ENCODE data around the genes GARIN6 and ACTR6.

- PRO-cap, result no peak
- RAMPAGE, long total RNA, 2 experiments, result no peak in any of the 2 experiments
These were observed 17.9 kb downstream of the NTN4 start for GRCh38 chr12:95772574-95773173.

DNA sequence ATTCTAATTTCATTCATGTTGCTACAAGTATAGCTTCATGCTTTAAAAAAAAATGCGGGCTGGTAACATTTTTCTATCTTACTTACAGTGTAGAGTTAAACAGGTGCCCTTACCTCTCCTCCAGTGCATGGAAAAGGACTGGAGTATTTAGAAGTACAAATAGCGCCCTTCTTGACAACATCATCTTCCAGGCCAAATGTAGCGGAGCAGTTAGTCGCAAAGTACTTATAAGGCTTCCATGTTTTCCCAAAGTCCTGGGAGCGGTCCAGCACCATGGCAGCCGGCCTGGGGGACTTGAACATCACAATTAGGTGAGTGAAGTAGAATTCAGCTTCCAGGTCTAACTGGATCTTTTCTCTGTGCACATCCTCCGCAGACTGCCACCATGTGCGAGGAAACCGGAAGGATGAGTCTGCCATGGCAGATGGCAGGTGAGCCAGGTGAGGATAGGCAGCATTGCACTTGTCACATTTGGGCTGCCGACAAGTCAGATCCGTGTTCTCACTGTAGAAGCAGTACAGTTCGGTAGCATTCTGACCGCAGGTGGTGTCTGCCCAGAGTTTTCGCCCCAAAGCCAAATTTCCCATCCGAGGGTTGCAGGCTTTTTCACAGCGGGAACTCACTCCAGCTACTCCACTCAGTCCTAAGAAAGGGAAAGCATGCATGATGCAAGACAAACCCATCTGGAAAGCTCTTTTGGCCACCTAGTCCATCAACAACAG lies 3.6 kb downstream of the NTN4 start:
- PRO-cap, result no peak
- RAMPAGE, long total RNA, 2 experiments, result no peak in any of the 2 experiments

GRCh38 chr12:95789969-95790488 lies 535 bp downstream of the NTN4 start:
- PRO-cap, result bidirectional peak, plus-strand start at chr12:95790308, minus-strand start at chr12:95790192
- RAMPAGE, long total RNA, 2 experiments, result no peak in any of the 2 experiments

- PRO-cap, result bidirectional peak, plus-strand start at chr12:96234373, minus-strand start at chr12:96234205
- RAMPAGE, long total RNA, 2 experiments, result no peak in any of the 2 experiments
These were observed 40.0 kb downstream of the ELK3 start for GRCh38 chr12:96233972-96234686.

- PRO-cap, result no peak
- RAMPAGE, long total RNA, 2 experiments, result no peak in any of the 2 experiments
These were observed 42.1 kb downstream of the ELK3 start for GRCh38 chr12:96236190-96236832.

DNA sequence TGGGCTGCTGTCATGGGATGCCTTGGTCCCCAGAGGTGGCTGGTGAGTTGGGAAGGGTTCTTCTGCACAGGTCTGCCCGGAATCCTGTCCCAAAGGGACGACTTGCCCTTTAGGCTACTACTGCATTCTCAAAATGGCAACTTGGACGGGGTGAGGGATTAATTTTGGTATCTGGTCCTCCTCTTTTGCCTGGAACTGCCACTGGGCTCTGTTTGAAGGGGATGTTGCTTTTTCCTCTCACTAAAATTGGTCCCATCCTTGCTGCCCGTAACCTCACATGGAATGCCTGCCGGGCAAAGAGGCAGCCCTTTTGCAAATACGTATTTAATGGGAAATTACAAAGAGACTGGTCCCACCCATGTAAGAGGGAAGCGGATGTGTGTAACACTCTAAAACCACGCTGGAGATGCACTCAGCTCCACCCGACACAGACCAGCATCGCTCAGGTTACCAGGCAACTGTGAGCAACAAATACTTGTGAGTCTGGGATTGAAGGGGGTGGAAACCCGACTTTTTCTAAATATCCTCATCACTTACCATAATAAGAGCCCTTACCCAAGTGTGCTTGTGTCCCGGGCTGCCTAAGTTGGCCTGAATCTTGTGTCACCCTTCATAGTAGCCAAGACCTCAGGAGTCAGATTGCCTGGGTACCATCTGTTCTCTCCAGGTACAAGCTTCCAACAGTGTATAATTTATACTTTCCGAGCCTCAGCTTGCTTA lies 47.6 kb downstream of the ELK3 start:
- PRO-cap, result bidirectional peak, plus-strand start at position 479 of the sequence, minus-strand start at position 284 of the sequence
- RAMPAGE, long total RNA, 2 experiments, result no peak in any of the 2 experiments

DNA sequence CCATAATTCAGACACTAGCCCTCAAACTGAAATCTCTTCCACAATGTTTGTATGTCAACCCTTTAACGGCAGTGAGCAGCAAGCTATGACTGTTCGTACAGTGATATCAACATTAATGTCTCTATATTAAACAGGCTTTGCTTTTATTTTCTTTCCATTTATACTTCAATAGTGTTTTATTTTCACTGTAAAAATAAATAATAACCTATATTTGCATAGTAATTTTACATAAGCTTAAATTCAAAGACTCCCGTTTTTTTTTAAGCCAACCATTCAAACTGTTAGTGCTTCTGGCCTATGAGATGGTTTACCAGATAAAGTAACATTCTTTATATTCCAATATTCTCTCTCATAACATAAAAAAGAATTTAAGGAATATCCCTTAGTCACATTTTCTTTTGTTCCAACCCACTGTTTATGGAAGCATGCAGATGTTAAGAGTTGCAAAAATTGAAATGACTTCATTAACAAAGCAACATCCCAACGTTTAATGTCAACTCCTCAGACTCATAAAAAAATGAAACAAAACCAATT lies 2.3 kb downstream of the CDK17 start:
- PRO-cap, result unidirectional peak, plus-strand start at position 464 of the sequence
- RAMPAGE, long total RNA, 2 experiments, result no peak in any of the 2 experiments

DNA sequence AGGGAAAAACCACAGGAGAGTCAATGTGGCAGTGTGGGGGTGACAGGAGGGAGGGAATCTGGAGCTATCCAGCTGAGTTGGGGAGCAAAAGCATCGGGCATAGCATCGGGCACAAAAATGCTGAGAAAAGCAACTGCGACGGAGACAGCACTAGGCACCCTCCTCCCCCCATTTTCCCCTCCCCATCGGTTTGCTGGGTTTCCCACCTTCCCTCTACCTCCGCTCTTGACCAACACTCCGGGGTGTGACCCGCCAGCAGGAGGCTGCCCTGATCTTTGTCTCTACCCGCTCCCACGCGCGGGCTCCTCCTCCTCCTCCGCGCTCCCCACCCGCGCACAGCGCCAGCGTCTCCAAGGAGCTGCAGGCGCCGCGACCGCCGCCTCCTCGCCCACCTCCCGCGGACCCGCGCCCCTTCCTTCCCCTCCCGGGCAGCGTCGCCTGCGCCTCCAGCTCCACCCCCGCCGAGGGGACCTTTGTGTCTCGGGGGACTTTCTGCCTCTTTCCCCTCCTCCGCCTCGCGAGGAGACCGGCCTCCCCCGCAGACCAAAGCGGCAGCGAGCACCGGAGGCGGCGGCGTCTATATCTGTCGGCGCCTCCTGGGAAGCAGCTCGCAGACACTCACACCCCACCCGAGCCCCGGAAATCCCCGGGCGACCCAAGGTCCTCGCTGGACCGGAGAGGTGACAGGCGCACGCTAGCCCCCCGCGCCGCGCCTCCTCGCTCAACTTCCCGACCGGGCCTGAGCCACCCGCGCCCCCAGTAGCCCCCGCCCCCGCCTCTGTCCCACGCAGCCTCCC lies 913 bp downstream of the CDK17 start:
- PRO-cap, result bidirectional peak, plus-strand start at position 334 of the sequence, minus-strand start at position 277 of the sequence
- RAMPAGE, long total RNA, 2 experiments, result no peak in any of the 2 experiments

DNA sequence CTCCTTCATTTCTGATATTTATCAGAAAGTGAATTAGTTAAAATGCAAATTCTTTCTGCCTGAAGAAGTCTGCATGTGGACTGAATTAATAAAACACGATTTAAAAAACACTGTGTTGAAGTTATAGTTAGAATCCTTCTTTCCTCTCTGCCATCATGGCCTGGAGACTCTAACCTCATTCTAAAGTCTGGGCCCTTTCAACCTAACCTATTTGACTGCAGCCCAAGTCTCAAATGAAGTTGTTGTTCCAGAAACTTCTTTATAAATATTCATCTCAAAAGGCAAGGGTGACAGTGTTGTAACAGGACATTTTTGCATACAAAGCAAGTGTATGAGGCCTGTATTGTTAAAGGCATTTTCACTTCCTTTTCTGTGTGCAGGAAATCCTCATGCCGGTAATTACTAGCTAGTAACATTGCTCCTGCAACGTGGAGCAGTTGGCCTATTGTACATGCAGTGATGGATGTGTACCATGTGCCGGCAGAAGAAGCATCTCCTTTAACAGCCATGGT lies 399.0 kb downstream of the NEDD1 start:
- PRO-cap, result no peak
- RAMPAGE, long total RNA, 2 experiments, result no peak in any of the 2 experiments

DNA sequence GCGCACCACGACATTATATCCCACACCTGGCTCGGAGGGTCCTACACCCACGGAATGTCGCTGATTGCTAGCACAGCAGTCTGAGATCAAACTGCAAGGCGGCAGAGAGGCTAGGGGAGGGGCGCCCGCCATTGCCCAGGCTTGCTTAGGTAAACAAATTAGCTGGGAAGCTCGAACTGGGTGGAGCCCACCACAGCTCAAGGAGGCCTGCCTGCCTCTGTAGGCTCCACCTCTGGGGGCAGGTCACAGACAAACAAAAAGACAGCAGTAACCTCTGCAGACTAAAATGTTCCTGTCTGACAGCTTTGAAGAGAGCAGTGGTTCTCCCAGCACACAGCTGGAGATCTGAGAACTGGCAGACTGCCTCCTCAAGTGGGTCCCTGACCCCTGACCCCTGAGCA lies 791.2 kb upstream of the TMPO start:
- PRO-cap, result no peak
- RAMPAGE, long total RNA, 2 experiments, result no peak in any of the 2 experiments

GRCh38 chr12:98274760-98275163 lies 240.6 kb upstream of the TMPO start:
- PRO-cap, result no peak
- RAMPAGE, long total RNA, 2 experiments, result no peak in any of the 2 experiments

- PRO-cap, result unidirectional peak, minus-strand start at chr12:98370782
- RAMPAGE, long total RNA, 2 experiments, result no peak in any of the 2 experiments
These were observed 144.9 kb upstream of the TMPO start for GRCh38 chr12:98370444-98370864.

DNA sequence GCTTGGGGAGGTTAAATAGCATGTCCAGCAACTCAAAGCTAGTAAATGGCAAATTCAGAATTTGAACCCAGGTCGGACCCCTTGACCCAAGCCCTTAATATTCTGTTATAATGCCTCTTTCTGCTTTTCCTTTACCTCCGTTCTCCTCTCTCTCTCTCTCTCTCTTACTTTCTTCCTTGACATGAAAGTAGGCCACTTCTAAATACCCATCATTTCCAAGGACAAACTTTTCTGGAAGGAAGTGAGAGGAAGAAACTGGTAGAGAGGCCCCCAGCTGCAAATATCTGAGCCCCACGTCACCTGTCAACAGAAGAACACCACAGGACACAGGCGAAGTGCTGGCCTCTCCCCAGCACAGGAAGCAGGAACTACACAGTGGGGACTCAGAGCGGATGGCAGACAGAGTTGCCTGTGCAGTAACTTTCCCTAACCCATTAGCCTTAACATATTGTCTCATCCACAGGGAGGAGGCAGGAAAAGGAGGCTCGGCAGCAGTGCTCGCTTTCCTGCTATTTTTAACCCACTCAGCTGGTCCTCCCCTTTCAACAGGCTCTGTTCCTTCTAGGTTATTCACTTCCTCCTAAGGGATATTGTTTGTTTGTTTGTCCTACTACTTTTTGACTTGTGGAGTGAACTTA lies 111.5 kb upstream of the TMPO start:
- PRO-cap, result no peak
- RAMPAGE, long total RNA, 2 experiments, result no peak in any of the 2 experiments

DNA sequence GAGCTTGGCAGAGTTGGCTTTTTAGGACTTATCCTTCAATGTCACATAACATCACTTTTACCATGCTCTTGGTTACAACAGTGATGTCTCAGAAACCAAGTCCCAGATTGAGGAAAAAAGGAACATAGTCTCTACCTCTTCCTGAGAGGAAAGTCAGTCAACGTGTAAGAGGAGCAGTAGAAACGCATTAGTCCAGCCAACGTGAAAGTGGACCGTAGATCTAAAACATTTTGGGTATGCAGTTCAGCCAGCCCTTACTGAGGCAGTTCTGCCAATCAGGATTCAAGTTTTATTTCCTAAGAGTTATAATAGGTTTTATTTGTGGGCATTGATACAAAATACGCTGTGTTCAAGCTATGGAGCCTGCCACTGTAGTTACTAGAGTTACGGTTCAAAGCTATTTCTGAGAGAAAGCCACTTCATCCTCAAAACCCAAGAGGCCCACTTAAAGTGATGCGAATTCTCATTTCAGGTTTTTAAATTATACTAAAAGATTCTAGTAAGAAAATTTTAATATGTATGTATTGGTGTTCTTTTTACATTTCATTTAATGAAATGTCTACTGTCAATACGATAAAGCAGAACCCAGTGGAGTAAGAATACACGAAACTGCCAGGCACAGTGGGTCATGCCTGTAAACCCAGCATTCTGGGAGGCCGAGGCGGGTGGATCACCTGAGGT lies 10.0 kb downstream of the SLC25A3 start:
- PRO-cap, result no peak
- RAMPAGE, long total RNA, 2 experiments, result no peak in any of the 2 experiments

DNA sequence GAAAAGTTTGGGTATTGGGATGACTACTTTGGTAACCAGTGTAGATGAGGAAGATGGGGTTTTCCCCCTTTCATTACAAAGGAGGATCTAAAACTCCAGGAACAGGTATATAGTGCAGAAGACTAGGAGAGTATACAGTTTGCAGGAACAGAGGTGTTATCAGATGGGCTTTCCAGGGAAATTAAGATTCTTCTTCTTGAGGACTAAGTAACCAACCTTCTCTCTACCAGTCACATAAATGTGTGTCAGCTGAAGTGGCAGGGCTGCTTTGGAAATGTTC lies 81.2 kb downstream of the APAF1 start:
- PRO-cap, result no peak
- RAMPAGE, long total RNA, 2 experiments, result no peak in any of the 2 experiments

DNA sequence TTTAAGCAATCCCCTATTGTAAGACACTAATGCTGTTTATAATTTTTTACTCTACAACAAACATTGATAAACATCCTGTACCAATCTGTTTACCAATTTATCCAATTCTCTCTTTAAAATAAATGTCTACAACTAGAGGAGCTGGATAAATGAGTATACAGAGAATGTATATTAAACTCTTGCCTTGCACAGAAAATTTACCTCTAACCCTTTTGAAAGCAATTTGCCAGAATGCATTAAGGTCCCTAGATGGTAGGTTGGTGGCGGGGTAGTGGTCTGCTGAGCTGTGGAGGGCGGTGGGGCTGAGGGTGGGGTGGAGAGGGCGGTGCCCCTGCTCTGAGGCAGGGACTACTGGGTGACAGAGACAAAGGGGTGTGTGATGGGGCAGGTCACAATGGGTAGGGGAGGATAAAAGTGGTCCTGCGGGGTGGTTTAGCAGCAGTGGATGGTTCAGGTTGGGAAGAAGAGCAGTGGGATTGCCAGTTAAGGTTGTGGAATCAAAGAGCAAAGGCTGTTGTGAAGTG lies at the start of gene GARIN6:
TSS of gene GARIN6 (plus strand) at position 438 of the 524 bp plus-strand sequence.
- PRO-cap, result no peak
- RAMPAGE, long total RNA, 2 experiments, result no peak in any of the 2 experiments

DNA sequence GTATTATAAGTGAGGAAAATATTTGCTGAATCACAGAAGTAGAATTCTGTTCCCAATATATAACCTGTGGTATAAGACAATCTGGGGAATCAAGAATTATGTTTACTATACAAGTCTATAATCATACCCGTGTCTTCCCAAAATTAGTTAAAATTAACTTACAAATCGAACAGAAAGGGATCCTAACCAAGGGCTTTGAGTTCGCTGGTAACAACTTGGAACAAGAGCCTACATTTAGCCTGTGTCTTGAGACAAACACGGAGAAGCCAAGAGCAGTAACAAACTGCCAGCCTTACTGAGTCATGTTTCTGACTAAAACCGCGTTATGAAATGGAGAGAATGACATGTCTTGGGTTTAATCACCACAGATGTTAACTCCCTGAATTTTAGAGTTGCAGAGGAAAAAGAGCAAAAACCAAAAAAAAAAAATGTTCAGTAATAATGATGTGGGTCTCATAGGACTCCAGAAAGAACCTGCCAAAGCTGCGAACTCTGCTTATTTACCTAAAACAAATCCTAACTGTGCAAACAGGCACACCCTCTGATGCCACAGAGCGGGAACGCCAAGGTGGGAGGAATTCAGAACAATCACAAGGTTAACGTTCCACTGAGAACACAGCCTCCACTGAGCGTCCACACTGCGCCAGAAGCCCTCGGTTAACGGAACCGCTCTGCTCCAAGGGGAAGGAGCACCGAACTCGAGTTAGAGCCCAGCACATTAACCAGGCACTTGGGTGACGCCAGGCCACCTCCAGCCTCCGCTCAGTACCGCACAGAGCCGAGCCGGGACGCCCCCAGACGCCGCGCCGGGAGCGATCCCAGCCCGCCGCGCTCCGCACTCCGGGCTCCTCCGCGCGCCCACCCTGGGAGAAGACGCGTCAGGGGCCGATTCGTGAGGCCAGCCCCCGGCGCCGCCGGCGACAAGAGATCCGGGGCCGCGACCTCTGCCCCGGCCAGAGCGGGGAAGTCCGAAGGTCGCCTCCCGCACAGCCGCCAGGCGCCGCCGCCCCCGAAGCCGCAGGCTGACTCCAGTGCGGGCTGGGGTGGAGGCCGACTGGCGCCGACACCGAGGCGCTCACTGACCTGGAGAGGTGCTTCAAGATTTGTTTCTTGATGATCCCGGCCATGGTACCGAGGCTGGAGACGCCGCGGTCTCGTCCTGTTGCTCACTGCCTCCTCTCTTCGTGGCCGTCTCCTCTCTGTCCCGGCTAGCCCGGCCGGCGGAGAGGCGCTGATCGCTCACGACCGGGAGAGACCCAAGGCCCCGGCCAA lies 729 bp downstream of the BLTP3B start:
- PRO-cap, result bidirectional peak, plus-strand start at position 587 of the sequence, minus-strand start at position 253 of the sequence; unidirectional peak, plus-strand start at position 716 of the sequence; unidirectional peak, plus-strand start at position 765 of the sequence; bidirectional peak, plus-strand start at position 923 of the sequence, minus-strand start at position 837 of the sequence
- RAMPAGE, long total RNA, 2 experiments, result no peak in any of the 2 experiments

DNA sequence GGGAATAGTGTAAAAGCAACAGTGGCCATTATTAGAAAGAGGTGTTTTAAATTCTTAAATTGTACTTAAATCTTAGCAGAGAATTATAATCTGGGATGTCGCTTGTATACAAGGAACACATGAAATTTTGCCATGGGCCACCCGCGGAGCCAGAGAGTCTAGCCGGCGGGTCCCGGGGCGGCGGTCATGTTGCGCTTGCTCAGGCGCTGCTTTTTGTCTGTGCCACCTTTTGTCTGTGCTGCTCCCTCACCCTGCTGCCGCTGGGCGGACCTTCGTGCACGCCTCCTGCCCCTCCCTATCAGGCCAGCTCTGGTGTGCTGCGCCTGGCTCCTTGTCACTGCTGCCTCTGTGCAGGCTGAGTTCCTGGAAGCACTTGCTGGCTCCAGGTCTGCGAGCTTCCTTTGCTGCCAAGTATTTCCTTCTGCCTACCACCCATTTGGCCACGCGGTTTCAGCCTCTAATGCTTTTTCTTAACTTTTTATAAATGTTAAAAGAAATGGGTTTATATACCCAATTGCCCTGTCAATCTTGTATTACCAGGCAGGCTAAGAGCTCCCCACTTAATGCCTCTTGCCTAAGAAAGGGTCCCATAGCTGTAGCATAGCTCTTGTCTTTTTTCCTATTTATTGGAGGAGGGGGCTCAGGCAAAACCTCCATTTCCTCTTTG lies 21.3 kb upstream of the BLTP3B start:
- PRO-cap, result no peak
- RAMPAGE, long total RNA, 2 experiments, result no peak in any of the 2 experiments

GRCh38 chr12:100167002-100167861 lies 24.6 kb upstream of the BLTP3B start:
- PRO-cap, result no peak
- RAMPAGE, long total RNA, 2 experiments, result no peak in any of the 2 experiments

DNA sequence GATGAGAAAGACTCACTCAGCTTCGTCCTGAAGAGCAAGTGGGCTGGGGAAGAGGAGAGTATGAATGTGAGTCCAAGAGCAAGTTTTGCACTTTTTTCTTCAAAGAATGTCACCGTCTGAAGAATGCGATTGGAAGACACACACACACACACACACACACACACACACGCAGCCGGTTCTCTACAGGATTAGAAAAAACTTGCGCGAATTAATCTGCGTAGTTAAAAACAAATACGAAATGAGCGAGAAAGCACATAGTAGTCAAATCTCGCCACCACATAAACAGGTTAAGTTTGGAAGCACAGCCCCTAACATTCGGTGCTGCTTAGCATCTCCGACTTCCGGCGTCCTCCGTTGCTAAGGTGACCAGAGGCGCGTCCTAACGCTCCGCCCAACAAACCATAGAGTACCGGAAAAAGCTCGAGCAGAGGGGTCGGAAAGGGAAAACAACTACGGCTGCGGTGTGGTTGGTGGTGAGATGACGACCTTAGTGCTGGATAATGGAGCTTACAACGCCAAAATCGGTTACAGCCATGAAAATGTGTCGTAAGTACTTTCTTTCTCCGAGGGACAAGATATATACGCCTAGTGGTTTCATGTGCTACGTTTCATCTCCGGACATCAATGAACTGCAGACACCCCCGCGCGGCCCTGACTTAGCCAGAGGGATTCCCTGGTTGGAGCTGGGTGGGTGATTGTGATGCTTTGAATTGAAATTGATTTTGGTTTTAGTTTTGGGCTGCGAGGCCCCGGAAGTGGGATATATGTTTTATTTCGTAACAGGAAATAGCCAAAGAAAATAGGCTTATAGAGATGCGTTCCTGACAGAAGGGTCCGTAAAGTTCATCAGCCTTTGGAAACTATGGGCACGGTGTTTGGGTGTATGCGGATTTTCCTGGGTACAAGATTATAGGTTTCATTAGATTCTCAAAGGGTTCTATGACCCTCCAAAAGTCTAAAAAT lies at the start of gene ACTR6:
TSS of gene ACTR6 (plus strand) at position 442 of the 963 bp plus-strand sequence.
- PRO-cap, result bidirectional peak, plus-strand start at position 449 of the sequence, minus-strand start at position 356 of the sequence
- RAMPAGE, long total RNA, 2 experiments, result start-site peak on the plus strand in 2 of 2 experiments, centred at positions 455 to 456 of the sequence, 24 to 107 reads per replicate